Mesenchymal stem cell of adipose (primary cell): ENCODE data around the genes PAQR5 and RPLP1.

DNA sequence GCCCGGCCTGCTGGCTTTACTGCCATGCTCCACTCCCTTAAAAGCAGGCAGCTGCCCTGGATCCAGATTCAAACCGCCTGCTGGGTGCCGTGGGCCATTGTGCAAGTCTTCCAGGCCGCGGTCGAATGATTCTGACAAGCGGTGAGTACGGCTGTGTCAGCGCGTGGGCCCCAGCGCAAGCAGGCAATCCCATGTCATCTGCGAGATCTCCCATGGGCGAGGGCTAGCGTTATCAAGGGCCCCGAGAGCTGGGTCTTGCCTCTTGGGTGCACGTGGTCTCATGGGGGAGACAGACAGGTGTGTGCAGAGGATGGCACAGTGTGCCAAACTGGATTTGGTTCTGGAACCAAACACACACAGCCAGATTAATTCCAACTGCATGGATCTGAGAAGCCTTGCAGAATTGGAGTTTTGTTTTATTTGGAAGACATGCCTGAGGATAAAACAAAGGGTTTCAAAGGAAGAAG lies 37.7 kb downstream of the CORO2B start:
- CAGE, long polyA plus RNA, result no peak

DNA sequence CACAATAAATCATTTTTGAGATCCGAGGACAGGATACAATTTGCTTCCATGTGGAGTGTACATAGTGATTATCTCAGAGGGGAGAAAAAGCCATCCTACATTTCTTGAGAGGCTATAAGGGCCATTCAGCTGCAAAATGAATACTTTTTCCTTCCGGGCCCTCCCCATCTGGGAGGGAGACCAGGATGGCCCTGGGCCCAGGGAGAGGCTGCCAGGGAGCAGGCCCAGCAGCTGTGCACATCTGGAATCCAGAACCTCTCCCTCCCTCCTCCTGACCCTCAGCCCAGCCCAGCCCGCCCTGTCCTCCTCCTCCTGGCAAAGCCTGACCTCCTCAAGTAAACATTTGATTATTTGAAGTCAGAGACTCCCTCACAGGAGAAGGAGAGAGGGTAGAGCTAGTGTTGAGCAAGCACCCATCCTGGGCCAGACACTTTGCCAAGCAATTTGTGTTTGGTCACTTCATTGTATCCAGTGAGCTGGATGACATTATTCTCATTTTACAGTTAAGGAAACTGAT lies 59.2 kb downstream of the CORO2B start:
- CAGE, long polyA plus RNA, result no peak

GRCh38 chr15:68696803-68697002 lies 117.9 kb downstream of the CORO2B start:
- CAGE, long polyA plus RNA, result no peak

DNA sequence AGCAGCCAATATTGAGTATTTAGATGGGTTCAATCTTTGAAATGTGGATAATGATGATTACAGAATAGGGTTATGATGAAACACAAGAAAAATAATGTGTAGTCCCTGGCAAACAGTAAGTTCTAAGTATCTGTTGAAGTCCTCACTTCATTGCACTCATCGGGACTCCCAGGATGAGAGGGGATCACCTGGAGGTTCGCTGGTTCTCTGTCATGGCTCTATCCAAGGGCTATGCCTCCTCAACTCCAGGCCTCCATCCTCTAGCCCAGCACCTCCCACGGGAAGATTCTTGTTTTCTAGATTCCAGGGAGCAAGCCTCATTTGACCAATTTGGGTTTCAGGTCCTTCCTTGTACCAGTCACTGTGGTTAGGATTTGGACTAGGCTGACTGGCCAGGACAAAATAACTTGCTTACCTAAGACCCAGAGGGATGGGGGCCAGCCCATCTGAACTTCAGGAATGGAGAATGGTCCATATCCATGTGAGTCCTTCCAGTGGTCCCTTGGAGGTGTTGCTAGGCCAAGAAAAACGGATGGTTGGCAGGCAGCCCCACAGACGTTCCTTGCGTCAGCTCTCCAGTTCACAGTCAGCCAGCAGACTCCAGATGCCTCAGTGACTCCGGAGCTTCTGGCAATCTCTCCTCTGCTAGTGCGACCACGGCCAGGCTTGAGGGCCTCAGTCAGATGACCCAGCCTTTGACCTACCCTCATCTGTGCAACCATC lies 45.3 kb downstream of the ANP32A start:
- CAGE, long polyA plus RNA, result no peak

DNA sequence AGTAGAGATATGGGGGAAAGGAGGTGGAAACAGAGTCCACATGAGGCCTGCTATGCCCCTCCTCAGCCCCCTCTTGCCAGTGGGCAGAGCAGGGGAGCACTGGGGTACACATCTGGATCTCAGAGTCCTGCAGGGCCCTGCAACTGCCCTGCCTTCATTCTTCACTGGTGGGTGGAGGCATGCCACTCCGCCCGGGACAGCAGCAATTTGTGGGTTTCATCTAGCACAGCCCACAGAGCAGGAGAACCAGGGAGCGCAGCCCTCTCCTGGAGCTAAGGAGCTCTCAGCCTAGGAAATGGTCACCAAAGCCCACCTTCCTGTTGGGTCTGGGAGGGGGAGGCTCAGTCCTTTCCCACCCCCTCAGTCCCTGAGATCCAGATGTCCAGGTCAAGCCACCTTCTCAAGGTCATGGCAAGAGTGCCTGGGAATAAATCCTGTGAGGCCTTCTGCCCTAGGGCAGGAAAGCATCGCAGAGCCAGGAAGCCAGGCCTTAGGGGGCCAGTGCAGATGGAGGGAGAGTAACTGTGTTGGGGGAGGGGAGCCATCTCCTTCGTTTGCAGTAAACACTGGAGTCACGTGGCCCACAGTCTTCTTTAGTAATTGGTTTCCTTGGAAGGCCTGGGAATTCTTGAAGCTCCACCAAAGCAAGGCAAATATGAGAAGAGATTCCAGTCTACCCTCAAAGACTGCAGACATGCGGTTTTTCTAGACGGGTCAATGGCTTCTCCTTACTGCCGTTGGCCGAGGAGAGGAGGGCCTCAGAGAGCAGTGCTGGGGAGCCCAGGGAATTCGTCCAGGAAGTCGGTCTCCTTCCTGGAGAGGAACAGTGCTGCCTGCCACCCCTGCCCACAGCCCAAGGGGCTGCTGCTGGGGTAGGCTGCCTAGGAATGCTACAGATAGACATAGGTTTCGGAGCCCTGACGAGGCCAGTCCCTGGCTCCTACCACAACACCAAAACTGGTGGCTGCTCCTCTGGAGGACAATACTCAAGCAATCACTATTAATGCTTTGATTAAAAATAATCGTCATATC lies 30.8 kb downstream of the ANP32A start:
- CAGE, long polyA plus RNA, result no peak

- CAGE, long polyA plus RNA, result no peak
These were observed 2.9 kb downstream of the ANP32A start for GRCh38 chr15:68817826-68818091.

- CAGE, long polyA plus RNA, result no peak
These were observed 13.4 kb upstream of the ANP32A start for GRCh38 chr15:68834023-68834522.

GRCh38 chr15:69031515-69031768 lies 16.9 kb downstream of the NOX5 start:
- CAGE, long polyA plus RNA, result no peak

GRCh38 chr15:69082549-69083173 lies 68.2 kb downstream of the NOX5 start:
- CAGE, long polyA plus RNA, result no peak

DNA sequence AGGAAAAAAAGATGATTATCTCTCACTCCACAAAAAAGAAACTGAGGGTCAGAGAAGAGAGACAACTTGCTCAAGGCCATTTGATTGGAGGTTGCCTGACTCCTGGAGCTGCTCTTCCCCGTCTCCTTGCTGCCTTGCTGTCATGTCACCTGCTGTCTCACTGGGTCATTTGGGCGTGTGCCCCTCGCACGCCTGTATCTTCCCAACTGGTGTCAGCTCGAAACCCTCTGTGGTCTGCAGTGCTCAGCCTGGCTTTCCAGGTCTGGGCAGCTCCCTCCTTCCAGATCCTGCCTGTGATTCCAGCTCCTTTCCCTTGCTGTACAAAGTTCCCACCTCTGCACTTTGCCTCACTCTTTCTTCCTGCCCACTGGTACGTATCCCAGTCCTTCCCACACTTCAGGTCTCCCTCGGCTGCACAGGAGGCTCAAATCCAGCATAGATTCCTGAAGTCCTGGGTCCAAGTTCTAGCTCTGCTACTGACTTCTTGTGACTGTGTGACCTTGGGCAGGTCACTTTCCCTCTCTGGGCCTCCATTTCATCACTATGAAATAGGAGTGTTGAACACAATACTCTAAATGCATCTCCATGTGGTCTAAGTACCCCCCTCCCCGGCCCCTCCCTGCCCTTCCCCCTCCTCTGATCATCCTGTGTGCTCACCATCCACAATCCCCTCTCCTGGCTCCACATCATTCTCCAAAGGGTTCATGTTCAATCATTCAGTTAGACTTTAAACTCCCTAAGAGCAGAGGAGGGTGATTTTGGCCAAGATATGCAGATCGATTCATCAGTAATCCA lies 2.0 kb upstream of the PAQR5 start:
- CAGE, long polyA plus RNA, result no peak

DNA sequence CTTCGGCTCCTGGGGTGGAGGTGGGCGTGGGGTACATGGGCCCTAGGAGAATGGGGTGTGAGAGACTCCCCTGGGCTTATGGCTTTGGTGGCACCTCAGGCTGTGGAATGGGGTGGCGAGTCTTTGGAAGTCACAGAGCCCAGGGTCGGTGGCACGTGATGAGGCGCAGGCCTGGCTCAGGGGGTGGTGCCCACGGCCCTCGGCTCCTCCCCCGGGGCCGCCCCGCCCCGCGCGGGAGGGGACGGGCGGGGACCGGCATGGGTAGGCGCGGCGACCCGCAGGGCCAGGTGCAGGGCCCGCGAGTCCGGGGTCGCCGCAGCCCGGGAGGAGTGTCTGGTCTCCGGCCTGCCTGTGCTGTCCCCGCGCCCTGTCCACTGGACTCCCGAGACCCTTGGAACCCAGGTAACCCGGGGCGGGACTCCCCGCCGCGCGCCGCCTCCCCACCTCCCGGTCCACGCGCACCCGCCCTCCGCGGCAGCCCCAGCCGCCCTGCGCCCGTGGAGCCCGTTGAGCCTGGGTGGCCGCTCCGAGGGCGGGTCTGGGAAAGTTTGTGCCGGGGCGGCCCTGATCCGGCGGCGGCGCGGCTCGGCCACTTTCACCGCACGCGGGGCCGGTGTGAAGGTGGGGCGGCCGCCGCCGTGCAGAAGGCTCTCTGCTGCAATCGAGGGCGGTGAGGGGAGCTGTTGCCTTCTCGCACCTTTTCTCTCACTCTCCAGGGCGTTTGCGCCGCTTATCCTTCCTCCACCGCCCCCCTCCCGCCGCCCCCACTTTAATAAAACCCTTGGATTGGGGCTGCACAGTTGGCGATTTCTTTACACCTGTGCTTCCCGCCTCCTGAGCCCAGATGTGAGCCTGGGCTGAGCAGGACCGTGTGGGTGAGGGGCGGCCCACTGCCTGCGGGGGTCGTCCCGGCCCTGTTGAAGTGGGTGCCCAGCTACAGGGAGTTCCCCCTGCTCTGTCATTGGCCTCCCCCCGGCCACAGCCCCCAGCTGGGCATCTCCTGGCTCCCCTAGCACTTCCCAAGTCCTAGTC lies at the start of gene PAQR5:
PAQR5 (plus strand) TSS at position 258 of the 1,032 bp plus-strand sequence.
- CAGE, long polyA plus RNA, result no peak

- CAGE, long polyA plus RNA, result no peak
These were observed at the start of gene RPLP1 for GRCh38 chr15:69452254-69453261. Gene RPLP1, plus strand, starts transcription at chr15:69452818.

- CAGE, long polyA plus RNA, result no peak
These were observed 35.5 kb downstream of the RPLP1 start for GRCh38 chr15:69488129-69488460.

DNA sequence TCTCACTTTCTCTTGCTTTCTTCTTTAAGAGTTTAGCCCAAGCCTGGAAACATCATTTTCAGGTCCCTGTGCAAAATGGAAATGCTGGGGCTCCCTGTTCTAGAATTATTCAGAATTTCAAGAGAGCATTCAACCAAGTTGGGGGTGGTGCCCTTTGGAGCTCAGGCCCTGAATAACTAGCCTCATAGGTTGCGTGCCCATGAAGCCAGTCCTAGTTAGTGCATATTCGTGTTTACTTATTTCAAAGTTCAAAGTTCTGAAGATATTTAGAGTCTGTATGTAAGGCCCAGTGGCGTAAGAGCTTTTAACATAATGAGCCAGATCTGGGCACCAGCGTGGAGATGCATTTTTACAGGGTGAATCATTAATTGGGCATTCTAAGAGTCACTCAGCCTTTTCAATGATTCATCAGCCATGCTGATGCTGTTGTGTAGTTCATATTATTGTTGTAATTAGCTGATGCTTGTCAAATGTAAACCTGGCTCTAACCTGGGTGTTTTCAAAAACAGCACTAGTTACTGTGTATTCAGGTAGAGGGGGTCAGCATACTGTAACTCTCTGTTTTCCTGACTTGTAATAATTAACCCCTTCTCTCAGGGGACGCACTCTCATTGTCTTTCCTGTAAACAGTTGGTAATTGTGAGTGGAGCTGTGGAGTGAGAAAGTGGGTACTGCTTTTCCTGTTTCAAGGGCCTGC lies 104.8 kb downstream of the RPLP1 start:
- CAGE, long polyA plus RNA, result no peak

DNA sequence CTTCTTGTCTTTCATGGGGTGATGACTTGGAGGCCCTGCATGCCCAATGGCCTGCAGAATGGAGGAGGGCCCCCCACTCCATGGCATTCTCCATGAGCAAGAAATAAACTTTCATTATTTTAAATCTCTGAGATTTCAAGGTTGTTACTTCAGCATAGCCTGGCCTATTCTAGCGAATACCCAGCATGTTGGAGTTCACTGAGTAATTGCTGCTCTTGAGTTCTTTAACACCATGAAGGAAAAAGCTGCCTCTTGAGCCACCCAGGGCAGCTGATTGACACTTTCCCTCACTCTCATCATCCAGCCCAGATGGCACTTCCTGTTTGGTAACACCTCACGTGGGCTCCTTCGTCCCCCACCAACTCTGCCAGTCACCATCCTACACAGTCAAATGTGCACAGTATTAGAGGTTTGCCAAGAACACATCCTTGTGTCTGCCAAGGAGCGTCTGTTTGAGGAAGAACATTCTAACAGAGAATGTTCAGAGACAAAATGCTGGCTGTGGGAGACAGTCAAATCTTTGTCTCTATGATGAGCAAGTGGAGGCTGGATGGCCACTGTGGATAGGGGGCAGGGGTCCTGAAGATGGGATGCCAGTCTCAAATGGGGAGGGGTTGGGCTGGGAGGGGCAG lies 266.3 kb downstream of the RPLP1 start:
- CAGE, long polyA plus RNA, result no peak

- CAGE, long polyA plus RNA, result no peak
These were observed 303.0 kb downstream of the RPLP1 start for GRCh38 chr15:69755423-69756160.

DNA sequence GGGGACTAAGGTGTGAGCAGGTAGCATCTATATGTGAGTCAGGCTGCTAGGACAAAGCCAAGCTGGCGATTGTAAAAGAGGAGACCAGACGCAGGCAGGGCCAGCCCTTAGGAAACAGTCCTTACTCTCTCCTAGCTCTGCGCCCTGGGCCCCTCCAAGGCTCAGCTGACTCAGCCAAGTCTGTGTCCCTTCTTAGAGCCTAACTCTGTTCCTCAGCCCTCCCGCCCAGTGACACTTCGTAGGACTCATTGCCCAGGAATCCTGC lies 244.3 kb downstream of the TLE3 start:
- CAGE, long polyA plus RNA, result no peak

- CAGE, long polyA plus RNA, result no peak
These were observed 177.9 kb downstream of the TLE3 start for GRCh38 chr15:69919699-69920317.

DNA sequence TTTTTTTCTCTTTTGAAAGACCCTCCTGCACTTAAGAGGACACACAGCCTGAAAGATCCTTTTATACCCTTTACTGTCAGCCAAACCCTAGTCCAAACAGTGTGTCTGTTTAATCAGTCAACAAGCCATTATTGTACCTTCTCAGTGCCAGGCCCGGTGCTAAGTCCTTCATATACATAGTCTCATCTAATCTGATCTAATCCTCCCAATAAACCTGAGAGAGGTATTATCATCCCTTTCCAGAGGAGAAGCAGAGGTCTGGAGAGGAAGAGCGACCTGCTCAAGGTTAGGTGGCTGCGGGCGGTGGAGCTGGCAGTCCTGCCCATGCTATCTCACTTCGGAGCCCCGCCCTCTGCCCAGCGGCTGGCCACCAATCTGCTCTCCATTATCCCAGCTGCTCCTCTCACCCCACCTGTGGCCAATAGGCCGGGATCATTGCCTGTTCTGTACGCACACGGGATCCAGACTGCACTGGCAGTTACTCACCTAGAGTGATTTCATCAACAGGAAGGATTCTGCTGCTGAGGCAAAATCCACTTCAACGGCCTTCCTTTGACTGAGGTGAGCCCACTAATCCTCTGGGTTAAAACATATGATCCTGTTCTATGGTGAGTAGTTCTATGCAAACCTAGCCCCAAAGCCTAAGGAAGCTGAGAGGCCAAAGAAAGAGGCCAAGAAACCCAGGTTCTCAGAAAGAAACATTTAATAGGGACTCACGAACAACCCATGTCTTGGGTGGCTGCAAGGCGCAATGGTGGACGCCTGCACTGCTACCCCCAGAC lies 100.6 kb downstream of the TLE3 start:
- CAGE, long polyA plus RNA, result no peak

DNA sequence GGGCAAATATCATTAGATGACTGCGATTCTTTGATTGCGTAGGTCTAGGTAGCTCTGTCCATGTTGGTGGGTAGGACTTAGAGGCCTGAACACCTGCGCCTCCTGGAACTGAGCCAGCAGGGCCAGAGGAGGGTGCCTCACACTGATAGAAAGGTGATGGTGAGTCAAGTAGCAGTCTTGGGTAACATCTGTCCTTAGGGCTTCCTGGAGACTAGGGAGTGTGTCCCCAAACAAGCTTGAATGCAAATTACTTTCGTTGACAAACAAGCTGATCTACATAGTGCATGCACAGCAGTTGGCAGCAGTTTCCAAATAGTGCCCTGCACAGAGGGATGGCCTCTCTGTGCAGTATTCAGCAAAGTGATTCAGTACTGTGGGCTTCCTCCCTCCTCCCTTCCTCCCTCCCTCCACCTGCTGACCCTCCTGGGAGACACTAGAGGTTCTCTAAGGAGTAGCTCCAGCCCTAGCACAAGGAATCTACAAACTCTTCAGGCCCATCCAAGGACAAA lies 61.1 kb downstream of the TLE3 start:
- CAGE, long polyA plus RNA, result no peak